ENCODE data around the gene ENTPD5.

- PRO-cap, result no peak
CAGE:
- cytosol, long polyA minus RNA, result no peak
- cytosol, long polyA plus RNA, result no peak
- long polyA plus RNA, result no peak
- nucleus, long polyA minus RNA, result no peak
- nucleus, long polyA plus RNA, result no peak
Observed at GRCh38 chr14:73568881-73569009, 268 bp upstream of the ACOT2 start.

GRCh38 chr14:73662458-73662947 lies 17.7 kb downstream of the DNAL1 start:
- PRO-cap, result no peak
CAGE:
- cytosol, long polyA minus RNA, result no peak
- cytosol, long polyA plus RNA, result no peak
- long polyA plus RNA, result no peak
- nucleus, long polyA minus RNA, result no peak
- nucleus, long polyA plus RNA, result no peak

DNA sequence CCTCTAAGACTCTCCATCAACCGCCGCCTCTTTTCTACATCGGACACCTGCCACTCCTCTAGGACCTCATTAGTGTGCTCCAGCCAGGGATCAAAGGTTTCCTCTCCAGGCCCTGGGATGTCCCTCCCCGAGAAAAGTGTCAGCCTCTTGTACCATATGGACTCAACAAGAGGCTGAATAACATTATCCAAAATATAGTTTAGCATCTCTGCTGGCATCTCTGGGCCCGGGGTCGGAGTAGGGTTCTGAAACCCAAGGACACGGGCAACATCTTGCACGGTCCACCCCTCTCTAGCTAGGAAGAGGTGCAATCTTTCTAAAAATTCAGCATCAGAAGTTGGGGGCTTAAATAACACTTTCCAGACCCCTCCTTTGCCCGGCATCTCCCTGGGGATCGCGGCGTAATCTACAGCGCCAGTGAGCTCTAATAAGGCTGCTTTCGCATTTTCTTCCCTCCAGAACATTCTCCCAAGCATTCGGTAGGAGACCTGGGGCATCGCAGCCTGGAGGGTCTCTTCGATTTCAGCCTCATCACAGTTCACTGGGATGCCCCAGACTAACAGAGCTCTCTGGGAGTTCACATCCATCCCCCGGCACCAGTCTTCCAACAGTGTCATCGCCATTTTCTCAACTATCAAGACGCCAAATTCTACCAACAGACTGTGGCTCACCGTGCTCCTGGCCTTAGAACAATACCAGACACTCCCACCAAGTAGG lies 1.0 kb downstream of the PNMA1 start:
- PRO-cap, result no peak
CAGE:
- cytosol, long polyA minus RNA, result start-site peak on the minus strand centred at position 261 of the sequence, 140 bp wide, 11 reads
- cytosol, long polyA plus RNA, result no peak
- long polyA plus RNA, result no peak
- nucleus, long polyA minus RNA, result no peak
- nucleus, long polyA plus RNA, result no peak

- PRO-cap, result no peak
CAGE:
- cytosol, long polyA minus RNA, result no peak
- cytosol, long polyA plus RNA, result no peak
- long polyA plus RNA, result no peak
- nucleus, long polyA minus RNA, result no peak
- nucleus, long polyA plus RNA, result no peak
Observed at GRCh38 chr14:73717654-73717963, 3.4 kb upstream of the PNMA1 start.

DNA sequence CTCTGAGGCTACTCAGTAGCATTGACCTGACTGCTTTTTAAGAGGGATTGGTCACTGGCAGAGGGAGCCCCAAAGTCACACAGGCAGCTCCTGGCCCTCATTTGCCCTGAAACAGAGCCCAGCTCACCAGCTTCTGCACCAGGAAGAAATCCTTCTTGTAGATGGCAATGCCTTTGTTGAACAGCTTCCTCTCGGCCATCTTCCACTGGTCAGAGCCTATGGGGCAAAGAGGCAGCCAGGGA lies 10.9 kb upstream of the PNMA1 start:
- PRO-cap, result no peak
CAGE:
- cytosol, long polyA minus RNA, result no peak
- cytosol, long polyA plus RNA, result no peak
- long polyA plus RNA, result no peak
- nucleus, long polyA minus RNA, result no peak
- nucleus, long polyA plus RNA, result no peak

DNA sequence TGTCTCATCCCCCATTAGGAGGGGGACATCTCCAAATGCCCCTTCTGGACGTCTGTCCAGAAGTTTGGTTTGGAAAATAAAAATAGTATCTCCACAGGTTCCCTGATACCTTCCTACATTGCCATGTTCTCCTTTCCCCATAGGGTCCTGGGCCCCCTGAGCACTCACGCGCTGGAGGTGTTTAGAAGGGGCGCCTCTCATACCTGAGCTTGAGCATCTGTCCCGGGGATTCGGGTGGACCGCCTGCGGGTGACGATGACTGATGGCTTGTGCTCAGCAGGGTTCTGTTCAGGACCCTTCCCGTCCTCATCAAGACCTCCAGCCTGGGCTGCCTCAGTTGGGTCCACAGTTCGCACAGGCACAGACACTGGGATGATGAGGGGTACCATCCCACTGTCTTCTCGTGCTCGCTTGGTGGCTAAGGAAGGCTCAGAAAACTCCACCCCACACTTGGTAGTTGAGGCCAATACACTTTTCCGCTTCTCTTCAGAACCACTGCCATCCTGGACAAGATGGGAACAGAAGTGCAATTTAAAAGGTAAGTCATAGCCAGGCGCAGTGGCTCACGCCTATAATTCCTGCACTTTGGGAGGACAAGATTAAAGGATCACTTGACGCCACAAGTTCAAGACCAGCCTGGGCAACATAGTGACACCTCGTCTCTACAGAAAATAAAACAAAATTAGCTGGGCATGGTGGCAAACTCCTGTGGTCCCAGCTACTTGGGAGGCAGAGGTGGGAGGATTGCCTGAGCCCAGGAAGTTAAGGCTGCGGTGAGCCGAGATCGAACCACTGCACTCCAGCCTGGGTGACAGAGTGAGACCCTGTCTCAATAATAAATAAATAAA lies 22.8 kb upstream of the PNMA1 start:
- PRO-cap, result no peak
CAGE:
- cytosol, long polyA minus RNA, result no peak
- cytosol, long polyA plus RNA, result no peak
- long polyA plus RNA, result no peak
- nucleus, long polyA minus RNA, result no peak
- nucleus, long polyA plus RNA, result no peak

- PRO-cap, result no peak
CAGE:
- cytosol, long polyA minus RNA, result no peak
- cytosol, long polyA plus RNA, result no peak
- long polyA plus RNA, result no peak
- nucleus, long polyA minus RNA, result no peak
- nucleus, long polyA plus RNA, result no peak
Observed at GRCh38 chr14:73739173-73739994, 20.7 kb downstream of the MIDEAS start.

DNA sequence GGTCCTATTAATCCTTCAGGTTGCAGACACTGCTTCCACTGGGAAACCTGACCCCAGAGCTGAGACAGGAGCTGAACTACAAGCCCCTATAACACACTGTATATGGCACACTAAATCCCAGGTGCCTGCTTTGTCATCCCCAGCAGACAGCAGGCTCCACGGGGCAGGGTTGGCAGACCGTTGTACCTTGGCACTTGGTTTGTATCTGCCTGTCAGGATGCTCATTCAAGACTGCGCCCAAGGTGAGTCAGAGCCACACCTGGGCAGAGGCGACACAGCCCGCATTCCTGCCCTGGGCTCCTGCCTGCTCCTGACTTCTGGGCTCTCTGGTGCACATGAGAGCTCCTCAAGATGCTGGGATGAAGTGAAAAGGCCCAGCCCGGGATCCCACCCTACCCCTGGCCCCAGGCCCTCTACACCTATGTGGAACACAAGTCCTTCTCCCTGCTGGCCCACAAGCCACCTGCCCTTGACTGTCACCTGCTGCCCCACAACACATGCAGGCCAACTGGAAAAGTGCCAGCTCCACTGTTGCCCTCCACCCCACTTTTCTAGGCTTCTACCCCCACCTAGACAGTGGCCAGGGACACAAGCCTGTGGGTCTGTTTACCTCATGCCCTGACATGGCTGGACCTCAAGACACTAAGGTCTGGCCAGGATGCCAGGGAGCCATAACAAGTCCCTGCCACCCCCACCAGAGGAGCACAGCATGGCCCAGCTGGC lies 15.1 kb downstream of the MIDEAS start:
- PRO-cap, result no peak
CAGE:
- cytosol, long polyA minus RNA, result no peak
- cytosol, long polyA plus RNA, result no peak
- long polyA plus RNA, result no peak
- nucleus, long polyA minus RNA, result no peak
- nucleus, long polyA plus RNA, result no peak

DNA sequence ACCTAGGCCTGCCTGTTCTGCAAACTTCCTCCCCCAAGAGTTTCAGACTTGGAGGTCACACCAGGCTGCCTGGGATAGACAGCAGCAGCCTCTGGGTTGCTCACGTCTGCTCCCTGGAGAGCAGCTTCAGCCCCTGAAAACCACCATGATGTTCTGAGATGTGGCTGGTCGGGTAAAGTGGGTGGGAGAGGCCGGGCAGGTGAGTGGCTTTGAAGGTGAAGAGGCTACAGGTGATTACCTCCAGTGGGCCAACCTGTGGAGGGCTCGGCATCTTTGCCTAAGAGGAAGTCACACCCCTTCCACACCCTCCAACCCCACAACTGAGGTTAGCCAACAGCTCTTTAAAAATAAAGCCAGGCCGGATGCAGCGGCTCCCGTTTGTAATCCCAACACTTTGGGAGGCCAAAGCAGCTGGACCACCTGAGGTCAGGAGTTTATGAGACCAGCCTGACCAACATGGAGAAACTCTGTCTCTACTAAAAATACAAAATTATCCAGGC lies 8.8 kb downstream of the MIDEAS start:
- PRO-cap, result no peak
CAGE:
- cytosol, long polyA minus RNA, result no peak
- cytosol, long polyA plus RNA, result no peak
- long polyA plus RNA, result no peak
- nucleus, long polyA minus RNA, result no peak
- nucleus, long polyA plus RNA, result no peak

DNA sequence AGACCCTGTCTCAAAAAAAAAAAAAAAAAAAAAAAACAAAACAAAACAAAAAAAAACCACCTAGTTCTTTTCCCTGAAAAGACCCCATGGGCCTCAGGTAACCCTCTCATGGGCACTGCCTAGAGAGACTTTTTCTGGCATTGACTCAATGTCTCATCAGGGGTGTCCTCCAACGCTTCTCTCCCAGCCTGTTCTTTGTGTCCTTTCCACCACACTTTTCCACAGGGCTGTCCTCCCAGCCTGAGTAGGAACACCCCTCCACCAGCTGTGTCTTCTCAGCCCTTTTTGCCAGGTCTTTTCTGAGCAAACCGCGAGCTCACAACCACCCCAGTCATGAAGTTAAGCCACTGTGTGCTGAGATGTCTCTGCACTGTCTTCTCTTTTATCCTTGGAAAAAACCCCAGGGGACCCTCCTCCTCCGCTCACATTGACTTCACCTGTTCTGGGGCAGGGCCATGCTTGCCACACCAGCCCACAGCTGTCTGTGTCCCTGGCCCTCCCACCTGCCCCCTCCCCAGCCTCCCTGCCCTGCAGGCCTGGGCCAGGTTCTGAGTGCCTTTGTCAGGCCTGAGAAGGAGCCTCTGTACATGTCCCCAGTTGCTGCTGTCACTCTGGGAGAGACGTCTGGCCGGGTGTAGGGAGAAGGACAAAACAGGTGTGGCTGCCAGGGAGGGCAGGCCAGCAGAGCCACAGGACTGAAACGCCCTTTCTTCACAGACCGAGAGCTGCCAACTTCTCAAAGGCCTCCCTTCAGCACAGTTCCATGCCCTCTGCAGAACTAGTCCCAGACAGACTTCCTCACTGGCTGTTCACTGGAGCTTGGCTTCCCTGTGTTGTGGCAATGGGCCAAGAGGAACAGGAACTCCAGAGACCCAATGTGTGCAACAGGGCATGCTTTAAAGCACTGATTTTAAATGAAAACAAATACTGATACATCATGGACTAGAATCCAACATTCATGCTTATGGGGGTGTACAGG lies 4.5 kb upstream of the MIDEAS start:
- PRO-cap, result no peak
CAGE:
- cytosol, long polyA minus RNA, result no peak
- cytosol, long polyA plus RNA, result no peak
- long polyA plus RNA, result no peak
- nucleus, long polyA minus RNA, result no peak
- nucleus, long polyA plus RNA, result no peak

DNA sequence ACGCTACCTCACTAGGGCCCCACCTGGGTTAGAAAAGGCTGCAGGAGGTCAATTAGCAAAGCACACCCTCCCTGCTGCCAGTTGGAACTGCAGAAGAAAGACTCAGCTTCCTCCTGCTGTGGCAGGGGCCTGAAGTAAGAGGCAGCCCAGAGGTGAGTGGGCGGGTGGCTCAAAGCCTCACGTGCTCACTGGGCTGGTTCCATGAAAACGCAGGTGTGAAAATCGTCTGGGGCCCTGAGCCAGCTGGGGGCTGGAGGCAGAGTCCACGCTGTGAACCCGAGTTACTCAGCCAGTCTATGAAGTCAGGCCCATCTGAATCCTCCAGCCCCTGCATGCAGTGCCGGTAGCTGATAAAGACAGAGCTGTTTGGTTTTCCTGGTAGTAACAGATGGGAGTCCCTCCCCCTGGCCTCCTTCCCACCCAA lies 11.7 kb upstream of the MIDEAS start:
- PRO-cap, result no peak
CAGE:
- cytosol, long polyA minus RNA, result no peak
- cytosol, long polyA plus RNA, result no peak
- long polyA plus RNA, result no peak
- nucleus, long polyA minus RNA, result no peak
- nucleus, long polyA plus RNA, result no peak

DNA sequence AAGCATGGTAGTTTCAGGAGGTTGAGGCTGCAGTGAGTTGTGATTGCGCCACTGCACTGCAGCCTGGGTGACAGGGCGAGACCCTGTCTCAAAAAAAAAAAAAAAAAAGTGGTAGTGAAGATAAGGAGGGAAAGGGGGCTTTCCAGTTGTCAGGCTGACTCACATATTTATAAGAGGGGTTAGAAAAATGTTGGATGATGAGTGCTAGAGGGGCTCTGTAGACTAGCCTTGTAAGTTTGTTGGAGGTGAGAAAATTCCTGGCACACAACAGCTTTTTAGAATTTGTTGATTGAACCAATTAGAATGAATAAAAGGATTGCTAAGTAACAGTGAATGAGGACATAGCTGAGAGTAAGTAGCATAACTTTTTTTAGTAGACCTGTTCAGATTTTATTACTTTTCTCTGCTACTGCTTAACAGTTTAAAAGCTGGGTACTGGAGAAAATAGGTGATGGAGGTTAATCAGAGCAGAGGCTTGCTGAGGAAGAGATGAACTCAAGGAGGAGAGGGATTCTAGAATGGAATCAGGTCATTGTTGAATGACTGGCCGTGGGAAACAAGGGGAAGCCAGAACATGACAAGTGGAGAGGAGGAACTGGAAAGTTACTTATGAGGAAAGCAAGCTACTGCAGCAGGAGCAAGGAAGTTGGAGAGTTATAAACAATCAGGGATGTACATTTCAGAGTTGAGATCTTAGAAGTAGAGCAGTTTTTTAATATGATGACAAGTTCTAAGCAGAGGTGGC lies 24.3 kb downstream of the ZNF410 start:
- PRO-cap, result no peak
CAGE:
- cytosol, long polyA minus RNA, result no peak
- cytosol, long polyA plus RNA, result no peak
- long polyA plus RNA, result no peak
- nucleus, long polyA minus RNA, result no peak
- nucleus, long polyA plus RNA, result no peak

- PRO-cap, result no peak
CAGE:
- cytosol, long polyA minus RNA, result no peak
- cytosol, long polyA plus RNA, result no peak
- long polyA plus RNA, result no peak
- nucleus, long polyA minus RNA, result no peak
- nucleus, long polyA plus RNA, result no peak
Observed at GRCh38 chr14:73951000-73951207, 802 bp downstream of the COQ6 start.

DNA sequence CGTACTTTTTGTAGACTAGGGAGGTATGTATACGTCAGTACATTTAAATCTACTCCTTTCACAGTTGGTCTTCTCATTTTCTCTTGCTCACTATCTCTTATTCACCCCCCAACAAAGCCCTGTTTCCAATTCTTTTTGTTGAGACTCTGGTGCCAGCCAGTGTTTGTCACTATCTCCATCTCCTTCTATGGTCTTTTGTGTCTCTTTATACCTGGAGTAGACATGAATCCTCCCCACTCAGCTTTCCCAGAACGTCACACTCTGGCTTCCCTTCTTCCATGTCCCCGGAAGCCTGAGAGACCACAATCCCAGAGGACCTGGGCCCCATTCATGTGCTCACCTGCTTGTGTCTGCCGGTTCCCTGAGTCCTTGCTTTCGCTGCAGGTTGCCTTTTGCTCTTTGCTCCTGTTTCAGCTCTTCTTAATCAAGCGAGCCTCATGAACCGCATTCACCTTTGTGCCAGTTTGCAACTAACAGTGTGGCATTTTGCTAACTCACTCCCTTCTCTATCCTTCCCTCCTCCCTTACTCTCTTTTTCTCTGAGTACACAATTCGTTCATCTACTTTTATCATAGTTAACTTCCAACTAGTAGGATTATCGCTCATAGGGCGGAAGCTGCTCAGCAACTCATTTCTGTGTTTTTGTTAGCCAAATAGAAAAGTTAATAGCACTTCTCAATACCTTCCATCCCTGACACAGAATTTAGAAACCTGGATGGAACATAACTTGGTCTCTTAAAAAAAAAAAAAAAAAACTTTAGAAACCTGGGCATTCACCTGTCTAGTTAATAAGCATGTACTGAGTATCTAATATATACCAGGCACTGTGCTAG lies 23.1 kb downstream of the ENTPD5 start:
- PRO-cap, result no peak
CAGE:
- cytosol, long polyA minus RNA, result no peak
- cytosol, long polyA plus RNA, result no peak
- long polyA plus RNA, result no peak
- nucleus, long polyA minus RNA, result no peak
- nucleus, long polyA plus RNA, result no peak

DNA sequence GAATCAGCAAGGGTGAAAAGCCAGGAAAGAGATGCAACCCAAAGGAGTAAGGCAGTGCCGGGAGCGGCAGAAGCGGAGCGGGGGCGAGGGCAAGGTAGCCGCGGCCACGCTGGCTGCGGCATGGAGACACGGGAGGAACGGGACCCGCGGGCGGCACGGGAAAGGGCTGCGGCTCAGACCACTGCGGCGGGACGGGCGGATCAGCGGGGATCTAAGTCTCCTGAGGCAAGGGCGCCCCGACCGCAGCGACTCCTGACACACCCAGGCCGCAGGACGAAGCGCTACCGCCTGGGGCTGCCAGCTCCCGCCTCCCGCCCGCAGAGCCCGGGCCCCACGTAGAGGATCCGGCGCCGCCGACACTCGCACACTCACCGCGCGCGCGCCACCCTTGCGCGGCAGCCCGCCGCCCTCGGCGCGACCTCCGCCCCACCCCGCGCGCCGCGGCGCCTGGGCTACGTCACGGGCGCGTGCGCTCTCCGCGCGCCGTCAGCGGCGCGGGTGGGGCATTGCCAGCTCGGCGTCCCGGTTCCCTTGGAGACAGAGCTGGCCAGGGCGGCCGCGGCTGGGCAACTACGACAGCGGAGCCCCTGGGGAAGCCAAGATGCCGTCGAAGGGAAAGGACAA lies at the start of gene ENTPD5:
Gene ENTPD5, minus strand, starts transcription at position 411 of the 624 bp plus-strand sequence.
- PRO-cap, result bidirectional peak, plus-strand start at position 540 of the sequence, minus-strand start at position 366 of the sequence
CAGE:
- cytosol, long polyA minus RNA, result start-site peak on the minus strand centred at position 413 of the sequence, 8 bp wide, 44 reads
- cytosol, long polyA plus RNA, result no peak
- long polyA plus RNA, result start-site peak on the minus strand centred at position 421 of the sequence, 33 bp wide, 107 and 107 reads in 2 replicates; start-site peak on the plus strand centred at position 511 of the sequence, 79 bp wide, 26 and 58 reads in 2 replicates
- nucleus, long polyA minus RNA, result start-site peak on the minus strand centred at position 390 of the sequence, 18 bp wide, 37 reads; start-site peak on the plus strand centred at position 506 of the sequence, 69 bp wide, 41 reads
- nucleus, long polyA plus RNA, result start-site peak on the minus strand centred at position 406 of the sequence, 45 bp wide, 76 and 77 reads in 2 replicates

GRCh38 chr14:74140031-74140846 lies 55.5 kb downstream of the LIN52 start:
- PRO-cap, result no peak
CAGE:
- cytosol, long polyA minus RNA, result no peak
- cytosol, long polyA plus RNA, result no peak
- long polyA plus RNA, result no peak
- nucleus, long polyA minus RNA, result no peak
- nucleus, long polyA plus RNA, result no peak

DNA sequence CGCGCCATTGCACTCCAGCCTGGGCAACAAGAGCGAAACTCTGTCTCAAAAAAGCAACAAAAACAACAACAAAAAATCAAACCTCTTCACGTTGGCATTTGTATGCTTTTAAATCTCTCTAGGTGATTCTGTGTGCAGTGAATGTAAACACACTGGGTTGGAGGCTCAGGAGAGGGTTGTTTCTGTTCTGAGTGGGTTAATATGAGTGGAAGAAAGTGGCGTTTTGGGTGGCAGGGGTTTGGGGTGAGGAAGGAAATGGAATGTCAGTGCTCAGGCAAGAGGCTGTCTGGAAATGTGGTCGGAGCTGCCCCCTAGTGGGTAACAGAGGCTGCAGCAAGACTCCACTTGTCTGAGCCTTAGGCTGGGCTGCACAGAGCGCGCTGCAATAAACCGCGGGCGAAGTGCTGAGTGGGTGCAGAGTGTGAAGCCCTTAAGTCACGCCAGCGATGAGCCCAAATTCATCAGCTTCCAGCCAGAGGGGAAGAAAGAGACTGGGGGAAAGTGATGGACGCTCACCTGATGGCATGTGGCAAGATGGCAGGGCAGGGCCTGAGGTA lies 12.2 kb downstream of the VSX2 start:
- PRO-cap, result no peak
CAGE:
- cytosol, long polyA minus RNA, result no peak
- cytosol, long polyA plus RNA, result no peak
- long polyA plus RNA, result no peak
- nucleus, long polyA minus RNA, result no peak
- nucleus, long polyA plus RNA, result no peak

DNA sequence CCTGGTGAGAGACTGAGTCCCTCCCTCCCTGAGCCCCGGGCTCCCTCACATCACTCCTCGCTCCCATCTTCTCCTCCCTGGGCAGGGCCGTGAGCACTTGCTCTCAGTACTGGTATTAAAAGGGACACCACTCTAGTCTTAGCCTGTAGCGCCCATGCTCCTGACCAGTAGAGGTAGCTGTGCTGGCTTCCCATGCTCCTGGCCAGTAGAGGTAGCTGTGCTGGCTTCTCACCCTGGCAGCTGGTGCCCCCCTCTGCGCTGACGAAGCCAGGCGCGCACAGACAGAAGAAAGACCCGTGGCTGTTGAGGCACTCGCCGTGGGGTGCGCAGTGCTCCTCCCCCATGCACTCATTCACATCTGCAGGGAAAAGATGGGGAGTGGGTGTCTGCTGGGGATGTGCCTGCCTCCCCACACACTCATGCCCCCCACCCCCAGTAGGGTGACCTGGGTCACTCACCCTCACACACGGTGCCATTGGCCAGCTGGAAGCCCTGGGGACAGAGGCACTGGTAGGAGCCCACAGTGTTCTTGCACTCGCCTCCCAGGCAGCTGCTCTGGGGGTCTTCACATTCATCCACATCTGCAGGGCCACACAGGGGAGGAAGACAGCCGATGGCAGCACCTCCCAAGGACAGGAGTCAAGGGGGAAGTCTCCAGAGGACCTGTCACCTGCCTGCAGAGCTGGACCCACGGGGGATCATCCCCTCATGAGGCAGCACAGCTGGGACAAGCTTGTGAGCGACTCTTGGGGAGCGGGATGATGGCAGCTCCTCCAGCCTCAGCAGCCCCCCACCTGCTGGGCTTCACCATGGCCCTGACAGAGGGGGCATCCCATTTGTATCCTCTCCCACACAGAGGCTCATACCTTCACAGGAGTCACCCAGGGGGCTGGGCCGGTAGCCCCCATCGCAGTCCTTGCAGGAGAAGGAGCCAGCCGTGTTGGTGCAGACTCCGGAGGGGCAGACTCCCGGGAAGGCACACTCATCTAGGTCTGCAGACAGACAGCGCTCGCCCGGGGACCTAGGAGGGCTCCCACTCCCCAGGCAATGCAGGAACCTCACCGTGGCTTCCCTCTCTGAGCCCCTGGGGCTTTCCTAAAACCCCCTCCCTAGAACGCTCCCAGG lies 15.2 kb downstream of the ISCA2 start:
- PRO-cap, result no peak
CAGE:
- cytosol, long polyA minus RNA, result no peak
- cytosol, long polyA plus RNA, result no peak
- long polyA plus RNA, result no peak
- nucleus, long polyA minus RNA, result no peak
- nucleus, long polyA plus RNA, result no peak

- PRO-cap, result no peak
CAGE:
- cytosol, long polyA minus RNA, result no peak
- cytosol, long polyA plus RNA, result no peak
- long polyA plus RNA, result no peak
- nucleus, long polyA minus RNA, result no peak
- nucleus, long polyA plus RNA, result no peak
Observed at GRCh38 chr14:74524326-74524646, 30.7 kb downstream of the ISCA2 start.

DNA sequence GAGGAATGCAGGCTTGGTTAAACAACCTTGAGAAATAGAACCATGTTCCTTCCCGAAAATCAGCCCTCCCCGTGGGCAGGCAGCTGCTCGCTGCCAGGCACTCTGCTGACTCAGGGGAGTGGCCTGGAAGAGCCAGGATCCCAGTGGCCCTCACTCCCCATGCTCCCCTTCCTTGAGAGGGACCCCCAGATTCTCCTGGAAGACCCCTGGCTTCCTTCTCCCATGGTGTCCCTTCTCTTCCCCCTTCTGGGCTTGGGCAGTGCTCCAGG lies 31.0 kb downstream of the ISCA2 start:
- PRO-cap, result no peak
CAGE:
- cytosol, long polyA minus RNA, result no peak
- cytosol, long polyA plus RNA, result no peak
- long polyA plus RNA, result no peak
- nucleus, long polyA minus RNA, result no peak
- nucleus, long polyA plus RNA, result no peak